Endothelial cell (in vitro differentiated cells): ENCODE measurements around the genes CHSY3, RAPGEF6 and ACSL6.

GRCh38 chr5:127229163-127229955 is 61.2 kb upstream of the MEGF10 start:
- PRO-cap: bidirectional peak, plus-strand start at chr5:127229300, minus-strand start at chr5:127229249; bidirectional peak, plus-strand start at chr5:127229332, minus-strand start at chr5:127229389; bidirectional peak, plus-strand start at chr5:127229730, minus-strand start at chr5:127229782

- PRO-cap: no peak
Measured at GRCh38 chr5:128079370-128079805, 4.2 kb upstream of the SLC12A2 start.

- PRO-cap: no peak
Measured at GRCh38 chr5:128161478-128162238, 78.1 kb downstream of the SLC12A2 start.

DNA sequence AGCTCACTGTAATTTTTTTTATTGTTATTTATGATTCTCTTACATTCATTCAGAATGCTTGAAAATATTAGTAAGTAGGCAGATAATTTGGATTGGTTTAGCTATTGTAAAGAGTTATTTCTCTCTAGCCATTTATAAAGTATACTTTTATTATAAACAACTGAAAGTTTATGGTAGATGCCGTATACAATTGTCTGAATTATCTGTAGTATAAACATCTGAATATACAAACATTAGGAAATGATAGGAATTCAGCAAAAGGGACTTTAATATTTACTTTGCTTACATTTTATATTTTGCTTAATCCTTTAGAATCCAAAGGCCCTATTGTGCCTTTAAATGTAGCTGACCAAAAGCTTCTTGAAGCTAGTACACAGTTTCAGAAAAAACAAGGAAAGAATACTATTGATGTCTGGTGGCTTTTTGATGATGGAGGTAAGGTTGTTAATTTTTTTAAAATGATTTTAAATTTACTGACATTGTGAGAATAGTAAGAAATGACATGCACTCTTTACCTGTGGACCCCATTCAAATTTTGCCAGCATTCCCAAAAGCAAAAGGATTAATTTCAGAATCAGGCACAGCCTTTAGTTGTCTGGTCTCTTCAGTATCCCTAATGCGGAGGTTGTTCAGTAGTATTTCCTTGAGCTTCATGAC is 94.8 kb downstream of the SLC12A2 start:
- PRO-cap: no peak

- PRO-cap: bidirectional peak, plus-strand start at chr5:129461108, minus-strand start at chr5:129461041; bidirectional peak, plus-strand start at chr5:129461581, minus-strand start at chr5:129461606; unidirectional peak, minus-strand start at chr5:129461745
Measured at GRCh38 chr5:129460890-129461825, 1.1 kb downstream of the ADAMTS19 start.

GRCh38 chr5:129902680-129903161 is 1.5 kb upstream of the CHSY3 start:
- PRO-cap: no peak

DNA sequence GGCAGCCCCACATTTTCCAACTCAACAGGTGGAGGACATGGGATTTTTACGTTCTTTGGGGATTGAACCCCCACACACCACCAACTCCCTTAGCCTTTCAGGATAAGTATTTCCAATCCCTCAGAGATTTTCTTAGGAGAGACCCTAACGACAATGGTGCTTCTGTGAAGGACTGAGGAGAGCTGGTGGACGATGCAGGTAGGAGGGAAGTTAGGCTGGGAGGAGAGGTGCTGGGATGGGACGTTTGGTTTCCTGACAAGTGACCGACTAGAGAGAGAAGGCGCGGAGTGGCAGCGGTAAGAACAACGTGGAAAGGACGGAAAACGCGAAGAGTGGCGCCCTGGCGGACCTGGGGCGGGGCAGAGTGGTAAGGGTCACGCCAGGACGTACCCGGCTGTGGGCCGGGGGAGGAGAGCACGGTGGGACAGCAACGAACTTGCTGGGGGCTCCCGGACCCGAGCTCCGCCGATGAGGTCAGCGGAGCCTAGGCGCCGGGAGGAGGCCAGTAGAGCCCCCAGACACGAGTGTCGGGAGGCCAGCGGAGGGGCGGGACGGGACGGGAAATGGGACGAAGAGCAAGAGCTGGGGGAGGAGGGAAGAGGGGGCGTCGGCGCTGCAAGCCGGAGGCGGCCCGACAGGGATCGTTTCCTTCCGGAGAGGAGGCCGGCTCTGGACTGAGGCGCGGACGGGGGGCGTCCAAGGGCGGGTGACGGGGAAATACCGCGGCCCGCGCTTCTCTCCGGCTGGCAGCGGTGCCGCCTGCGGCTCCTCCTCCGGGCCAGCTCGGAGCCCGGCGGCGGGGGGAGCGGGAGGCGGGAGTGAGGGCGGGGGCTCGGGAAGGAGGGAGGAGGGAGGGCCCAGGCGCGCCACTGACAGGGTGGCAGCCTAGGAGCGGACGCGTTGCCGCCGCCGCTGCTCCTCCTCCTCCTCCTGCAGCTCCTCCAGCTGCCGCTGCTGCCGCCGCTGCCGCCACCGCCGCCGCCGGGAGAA is at the start of gene CHSY3:
Gene CHSY3 (plus strand): TSS at position 869 of the 990 bp plus-strand sequence.
- PRO-cap: bidirectional peak, plus-strand start at position 382 of the sequence, minus-strand start at position 366 of the sequence; bidirectional peak, plus-strand start at position 674 of the sequence, minus-strand start at position 526 of the sequence; bidirectional peak, plus-strand start at position 869 of the sequence, minus-strand start at position 942 of the sequence

DNA sequence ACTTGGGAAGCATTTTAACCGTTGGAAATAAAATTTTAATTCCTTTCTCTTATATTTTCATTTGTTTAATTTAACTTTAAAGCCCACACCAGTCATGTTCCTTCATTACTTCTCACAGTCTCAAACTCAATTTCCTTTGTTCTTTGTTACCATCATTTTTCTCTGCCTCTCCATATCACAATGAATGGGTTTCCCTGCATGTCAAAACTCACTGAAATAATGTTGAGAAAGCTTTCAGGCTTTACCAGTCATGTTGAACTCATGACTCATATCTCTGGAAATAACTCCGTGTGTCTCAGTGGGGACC is 231.1 kb downstream of the CHSY3 start:
- PRO-cap: no peak

- PRO-cap: no peak
Measured at GRCh38 chr5:131019778-131020352, 145.2 kb downstream of the HINT1 start.

GRCh38 chr5:131251145-131251527 is 12.7 kb upstream of the CDC42SE2 start:
- PRO-cap: no peak

GRCh38 chr5:131391520-131392257 is 127.8 kb downstream of the CDC42SE2 start:
- PRO-cap: no peak

DNA sequence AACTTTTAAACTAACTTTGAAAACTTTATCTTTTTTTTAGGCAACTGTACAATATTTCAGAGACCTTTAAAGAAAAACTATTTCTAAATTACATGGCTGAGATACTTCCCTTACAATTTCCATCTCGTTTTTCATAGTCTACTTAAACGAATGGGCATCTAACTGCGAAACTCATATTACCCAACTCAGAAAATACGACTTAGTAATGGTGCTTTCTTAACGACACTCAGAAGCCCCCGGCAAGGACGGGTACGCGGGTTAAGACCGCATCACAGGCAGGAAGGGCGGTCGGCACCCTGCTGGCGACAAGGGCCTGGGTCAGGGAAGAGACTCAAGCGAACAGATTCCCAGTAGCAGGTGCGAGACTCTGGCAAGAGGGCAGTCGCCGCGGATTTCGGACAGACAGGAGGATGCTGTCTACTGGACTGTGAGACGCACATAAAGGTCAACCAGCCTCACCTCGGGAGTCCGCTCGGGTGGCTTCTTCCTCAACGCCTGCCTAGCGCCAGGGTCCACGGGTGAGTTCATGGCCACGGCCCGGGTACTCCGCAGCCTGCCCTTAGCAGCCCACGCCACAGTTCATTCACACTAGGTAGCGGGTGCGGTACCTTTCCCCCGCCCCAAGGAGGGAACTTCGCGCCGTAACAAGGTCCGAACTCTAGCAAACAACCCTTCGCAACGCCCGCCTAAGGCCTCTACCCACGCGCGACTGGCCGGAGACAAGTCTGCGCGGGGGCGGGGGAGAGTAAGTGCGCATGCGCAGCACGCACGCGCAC is at the start of gene RAPGEF6:
Gene RAPGEF6 (minus strand): TSS at position 727 of the 776 bp plus-strand sequence.
- PRO-cap: bidirectional peak, plus-strand start at position 350 of the sequence, minus-strand start at position 406 of the sequence; bidirectional peak, plus-strand start outside the sequence, minus-strand start at position 711 of the sequence

GRCh38 chr5:131702812-131703722 is 68.0 kb upstream of the RAPGEF6 start:
- PRO-cap: no peak

GRCh38 chr5:131711870-131712756 is 77.1 kb upstream of the RAPGEF6 start:
- PRO-cap: no peak

DNA sequence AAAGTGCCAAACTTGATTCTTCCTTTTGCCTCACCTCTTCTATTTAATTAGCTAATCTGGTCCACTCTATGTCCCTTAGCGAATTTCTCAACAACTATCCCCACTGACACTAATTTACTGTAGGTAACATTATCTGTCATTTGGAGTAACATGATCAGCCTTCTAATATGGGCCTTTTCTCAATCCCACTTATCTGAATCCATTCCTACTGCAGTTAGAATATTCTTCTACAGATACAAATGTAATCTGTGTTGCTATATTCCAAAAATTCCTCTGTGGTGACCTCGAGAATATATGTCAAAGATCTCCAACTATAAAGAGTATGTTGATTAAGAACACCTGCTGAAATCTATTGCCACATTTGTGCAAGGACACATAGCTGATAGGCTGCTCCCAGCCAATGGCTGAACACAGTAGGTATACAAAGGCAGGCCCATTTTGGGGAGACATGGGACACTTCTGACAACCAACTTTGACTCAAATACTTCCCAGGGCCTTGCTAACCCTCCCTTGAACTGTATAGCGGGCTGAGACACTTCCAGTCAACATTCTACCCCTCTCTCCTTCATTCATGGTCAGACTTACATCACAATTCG is 78.8 kb upstream of the RAPGEF6 start:
- PRO-cap: no peak

GRCh38 chr5:131714548-131715047 is 79.6 kb upstream of the RAPGEF6 start:
- PRO-cap: no peak

GRCh38 chr5:132011431-132012541 is at the start of gene ACSL6:
ACSL6 (minus strand) TSS chr5:132011658.
- PRO-cap: no peak

- PRO-cap: no peak
Measured at GRCh38 chr5:132074551-132074806, 890 bp downstream of the CSF2 start.

DNA sequence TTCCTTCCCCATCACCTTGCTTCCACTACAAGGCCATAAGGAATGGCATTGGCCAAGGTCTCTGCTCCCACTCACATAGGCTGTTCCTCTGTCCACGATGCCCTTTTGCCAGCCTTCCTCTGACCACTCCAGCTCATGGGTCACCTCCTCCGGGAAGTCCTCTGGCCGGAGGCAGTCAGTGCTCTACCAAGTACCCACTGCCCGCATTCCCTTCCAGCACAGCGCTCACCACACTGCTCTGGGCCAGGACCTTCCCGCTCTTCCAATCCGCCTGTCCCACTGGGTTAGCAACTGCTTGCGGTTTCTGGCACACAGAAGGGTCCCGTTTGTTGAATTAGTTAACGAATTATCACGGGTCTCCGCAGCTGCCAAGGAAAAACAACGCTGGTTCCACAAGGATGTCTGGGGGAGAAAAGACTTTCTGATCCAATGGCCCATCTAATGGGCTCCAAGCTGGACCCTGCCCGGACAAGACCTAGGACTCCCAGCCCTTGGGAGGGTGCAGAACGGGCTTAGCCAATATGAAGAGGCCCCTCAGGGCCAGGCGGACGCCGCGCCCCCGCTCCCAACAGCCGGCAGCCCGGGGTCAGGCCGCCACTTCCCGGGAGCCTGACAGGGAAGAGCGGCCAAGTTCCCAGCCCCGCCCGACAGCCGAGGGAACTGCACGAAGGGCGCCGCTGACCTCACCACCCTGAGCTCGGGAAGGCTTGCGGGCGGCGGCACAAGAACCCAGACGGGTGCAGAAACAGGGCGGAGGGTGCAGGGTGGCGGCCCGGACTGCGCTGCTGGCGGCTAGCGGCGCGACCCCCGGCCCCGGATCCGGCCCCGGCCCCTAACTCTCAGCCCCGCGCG is 570 bp downstream of the P4HA2 start:
- PRO-cap: unidirectional peak, plus-strand start at position 689 of the sequence

DNA sequence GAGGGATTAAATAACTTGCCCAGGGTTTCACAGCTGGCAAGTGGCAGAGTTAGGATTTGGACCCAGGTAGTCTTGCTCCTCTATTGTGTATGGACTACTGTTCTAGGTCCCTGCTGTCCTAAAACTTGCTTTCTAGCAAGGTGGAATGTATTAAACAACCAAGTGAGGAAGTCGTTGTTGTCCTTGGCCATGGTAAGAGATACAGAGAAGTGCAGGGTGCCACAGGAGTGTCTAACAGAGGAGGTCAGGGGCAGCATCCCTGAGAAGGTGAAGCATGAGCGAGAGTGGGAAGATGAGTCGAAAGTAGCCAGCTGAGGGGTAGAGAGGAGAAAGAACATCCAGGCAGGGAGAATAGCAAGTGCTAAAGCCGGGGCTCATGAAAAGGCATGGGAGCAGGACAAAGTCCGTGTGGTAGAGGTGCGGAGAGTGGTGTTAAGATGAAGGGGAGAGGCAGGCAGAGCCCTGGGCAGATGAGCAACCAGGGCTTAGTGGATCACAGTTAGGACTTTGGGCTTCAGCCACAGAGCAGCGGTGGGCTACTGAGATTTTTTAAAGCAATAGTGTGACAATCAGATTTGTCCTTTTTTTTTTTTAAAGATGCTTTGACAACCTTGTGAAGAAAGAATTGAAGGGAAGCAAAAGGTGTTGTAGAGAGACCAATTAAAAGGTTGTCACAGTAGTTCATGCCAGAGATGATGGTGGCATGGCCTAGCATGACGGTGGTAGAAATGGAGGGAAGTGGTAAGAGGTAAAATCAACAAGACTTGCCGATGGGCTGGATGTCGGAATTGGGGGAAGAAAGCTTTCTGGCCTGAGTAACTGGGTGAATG is 10.6 kb downstream of the SLC22A5 start:
- PRO-cap: no peak